Left common carotid artery plus branches (tissue), 1 donor: ENCODE measurements around a stretch of chr5.

DNA sequence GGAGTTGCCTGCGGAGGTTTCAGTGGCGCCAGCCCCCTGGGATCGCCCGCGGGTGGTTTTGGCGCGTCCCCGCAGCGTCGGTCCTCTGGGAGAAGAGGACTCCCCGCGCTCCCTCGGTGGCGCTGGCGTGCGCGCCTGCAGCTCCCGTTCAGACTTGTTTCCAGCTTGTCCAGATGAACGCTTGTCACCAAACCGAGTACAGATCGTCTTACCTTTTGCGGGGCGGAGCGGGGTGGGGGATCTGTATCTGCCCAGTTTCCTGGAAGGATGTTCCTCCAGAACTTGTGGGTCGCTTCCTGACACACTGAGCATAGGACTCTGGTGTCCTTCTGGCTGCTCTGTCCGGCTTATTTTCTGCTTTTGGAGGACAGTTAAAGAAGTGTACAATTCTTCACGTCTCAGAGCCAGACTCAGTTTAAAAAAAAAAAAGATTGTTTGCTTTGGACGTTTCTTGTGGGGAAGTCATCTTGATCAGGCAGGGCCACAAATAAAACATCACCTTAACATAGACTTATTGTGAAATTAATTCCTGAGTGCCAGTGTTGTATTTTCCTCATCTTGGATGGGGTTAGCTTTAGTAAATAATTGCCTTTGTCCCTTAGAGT is 1.4 kb downstream of the MAST4 start:
- PRO-cap: no peak

DNA sequence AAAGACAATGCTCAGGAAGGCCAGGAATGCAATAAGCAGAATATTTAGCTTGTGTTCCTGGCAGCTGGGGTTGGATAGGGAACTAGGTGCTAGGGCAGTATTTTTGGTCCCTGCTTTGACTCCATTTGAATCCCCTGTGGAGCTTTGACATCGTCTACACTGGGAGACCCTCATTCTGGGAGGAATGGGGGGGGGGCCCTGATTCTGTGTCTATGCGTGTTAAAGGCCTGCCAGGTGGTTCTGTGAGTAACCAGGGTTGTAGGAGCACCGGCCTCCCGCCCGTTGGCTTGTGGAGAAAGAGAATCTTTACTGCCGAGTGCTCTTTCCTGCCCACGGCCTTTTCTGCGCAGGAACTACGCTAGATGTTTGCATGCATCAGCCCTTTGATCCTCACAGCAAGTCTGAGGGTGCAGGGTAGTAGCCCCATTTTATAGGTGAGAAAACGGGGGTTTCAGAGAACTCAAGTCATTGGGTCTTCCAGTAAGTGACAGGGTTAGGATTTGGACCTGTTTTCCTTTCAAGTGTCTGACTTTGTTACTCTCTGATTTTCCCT is 21.7 kb downstream of the MAST4 start:
- PRO-cap: no peak

- PRO-cap: no peak
These were observed 145.9 kb downstream of the MAST4 start for GRCh38 chr5:66742039-66742524.

GRCh38 chr5:66978469-66979204 is 218.0 kb downstream of the CD180 start:
- PRO-cap: no peak

DNA sequence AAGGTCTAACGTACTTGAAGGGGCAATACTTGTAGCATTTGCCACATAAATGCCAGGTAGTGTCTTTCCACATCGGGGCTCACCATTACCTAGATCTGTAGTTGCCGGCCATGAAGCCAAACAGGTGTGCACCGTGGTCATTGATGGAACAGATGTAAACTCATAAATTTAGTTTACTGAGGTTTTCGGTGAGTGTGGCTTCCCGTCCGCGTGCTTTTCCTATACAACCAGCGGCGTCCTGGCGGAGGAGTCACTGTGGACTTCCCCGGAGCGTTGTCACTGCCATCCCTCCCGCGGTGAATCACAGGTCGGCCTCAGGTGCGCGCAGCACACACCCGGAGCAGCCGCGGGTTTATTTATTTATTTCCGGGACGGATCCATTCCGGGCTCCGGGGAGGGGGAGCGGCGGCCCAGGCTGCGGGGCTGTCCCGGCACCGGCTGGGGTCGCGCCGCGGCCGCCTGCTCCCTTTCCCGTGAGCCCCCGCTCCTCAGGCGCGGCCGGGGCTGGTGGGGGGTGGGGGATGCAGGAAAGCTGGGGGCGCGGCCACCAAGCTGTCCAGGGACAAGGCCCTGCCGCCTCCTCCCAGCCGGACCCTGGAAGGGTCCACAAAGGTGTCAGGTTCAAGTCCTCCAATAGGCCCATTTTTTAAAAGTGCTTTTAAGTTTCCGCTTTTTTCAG is 192.7 kb downstream of the CD180 start:
- PRO-cap: bidirectional peak, plus-strand start outside the sequence, minus-strand start at position 490 of the sequence

- PRO-cap: no peak
These were observed 39.1 kb upstream of the CD180 start for GRCh38 chr5:67235450-67236330.

- PRO-cap: no peak
These were observed 352.1 kb upstream of the CD180 start for GRCh38 chr5:67548562-67549142.

DNA sequence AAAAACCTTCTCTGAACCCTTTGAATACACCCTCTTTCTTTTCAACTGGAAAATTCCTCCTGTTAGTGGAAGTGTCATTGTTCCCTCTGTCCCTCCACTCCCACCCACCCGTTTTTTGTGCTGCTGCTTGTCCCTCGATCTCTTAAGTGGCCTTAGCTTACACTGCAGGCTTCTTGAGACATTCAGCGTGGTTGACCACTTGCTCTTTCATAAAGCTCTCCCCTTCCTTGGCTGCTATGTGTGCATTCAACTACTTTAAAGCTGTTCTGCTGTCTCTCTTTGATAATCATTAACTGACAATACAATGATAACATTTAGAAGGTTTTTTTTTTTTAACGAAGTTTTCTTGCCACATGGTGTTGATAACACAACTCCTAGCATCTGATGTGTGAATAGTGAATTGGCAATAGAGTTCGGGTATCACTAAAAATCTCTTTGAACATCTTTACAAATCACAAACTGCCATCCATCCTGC is 409.1 kb upstream of the CD180 start:
- PRO-cap: no peak

DNA sequence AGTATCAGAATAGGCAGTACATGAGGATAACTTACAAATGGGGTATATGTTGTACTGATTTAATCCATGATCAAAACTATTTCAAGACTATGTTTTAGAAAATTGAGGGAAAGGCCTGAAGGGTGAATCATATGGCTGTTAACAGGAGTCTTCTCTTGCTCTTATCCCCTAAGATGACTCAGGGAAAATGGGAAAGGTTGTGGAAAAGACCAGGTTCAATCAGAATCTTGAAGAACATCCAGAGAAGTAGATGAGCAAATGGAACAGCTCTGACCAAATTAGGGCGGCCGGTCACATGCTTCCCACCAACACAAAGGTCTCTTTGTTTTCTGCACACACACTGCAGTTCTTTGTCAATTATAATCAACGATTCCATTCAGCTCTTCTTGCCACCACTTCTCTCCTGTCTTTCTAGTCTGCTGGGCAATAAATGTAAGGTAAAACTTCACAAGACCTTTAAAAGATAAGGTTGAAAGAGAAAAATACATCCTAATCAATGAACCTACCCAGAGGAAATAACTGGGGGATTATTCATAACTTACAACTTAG is 442.2 kb upstream of the PIK3R1 start:
- PRO-cap: no peak

GRCh38 chr5:68167108-68167498 is 48.5 kb upstream of the PIK3R1 start:
- PRO-cap: no peak

- PRO-cap: no peak
These were observed 17.4 kb downstream of the PIK3R1 start for GRCh38 chr5:68232821-68233526.

- PRO-cap: no peak
These were observed 37.7 kb downstream of the PIK3R1 start for GRCh38 chr5:68252986-68253843.

GRCh38 chr5:68292971-68293621 is 77.5 kb downstream of the PIK3R1 start:
- PRO-cap: no peak

GRCh38 chr5:68295743-68296349 is 80.3 kb downstream of the PIK3R1 start:
- PRO-cap: no peak

DNA sequence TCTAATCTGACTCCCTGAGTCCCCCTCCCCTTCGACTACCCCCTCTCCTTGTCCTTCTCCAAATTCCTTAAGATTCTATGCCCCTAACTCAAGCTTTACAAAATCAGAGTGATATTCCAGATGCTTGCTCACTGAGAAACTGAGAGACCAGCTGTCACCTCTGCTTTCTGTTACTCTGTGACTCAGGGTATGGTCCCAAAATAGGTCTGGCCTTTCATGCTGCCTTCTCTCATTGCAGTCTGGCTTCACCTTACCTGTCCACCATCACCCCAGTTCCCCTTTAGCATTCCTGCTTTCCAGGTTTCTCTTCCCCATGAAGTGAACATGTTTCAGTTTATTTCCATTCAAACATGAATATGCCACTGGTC is 383.3 kb upstream of the SLC30A5 start:
- PRO-cap: no peak

- PRO-cap: no peak
These were observed 50.9 kb upstream of the SLC30A5 start for GRCh38 chr5:69042860-69043426.

DNA sequence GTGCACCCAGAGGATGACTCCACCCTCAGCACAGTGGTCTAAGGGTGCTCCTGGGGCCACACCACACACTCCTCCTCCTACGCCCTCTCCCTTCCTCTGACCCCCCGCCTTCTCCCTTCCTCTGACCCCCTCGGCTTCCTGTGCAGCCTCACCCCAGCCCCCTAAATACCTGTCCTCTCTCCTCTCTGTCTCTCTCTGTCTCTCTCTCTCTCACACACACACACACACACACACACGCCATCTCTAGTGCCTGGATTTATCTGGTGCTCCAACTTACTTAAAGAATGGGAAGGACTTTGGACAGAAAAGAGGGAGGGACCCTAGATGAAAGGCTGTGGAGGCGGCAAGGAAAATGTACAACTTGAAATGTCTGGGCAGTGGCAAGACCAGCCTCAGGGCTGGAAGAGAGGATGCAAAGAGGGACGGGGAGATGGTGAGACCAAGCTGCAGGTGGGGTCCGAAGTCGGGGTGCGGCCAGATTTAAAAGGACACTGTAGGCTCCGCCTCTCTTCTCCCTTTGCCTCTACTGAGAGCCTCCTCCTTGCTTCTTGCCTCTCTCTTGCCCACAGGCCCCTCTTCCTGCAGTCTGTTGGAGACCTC is 18.1 kb upstream of the SLC30A5 start:
- PRO-cap: no peak

GRCh38 chr5:69093617-69093976 is 217 bp upstream of the SLC30A5 start:
- PRO-cap: unidirectional peak, plus-strand start at chr5:69093965

DNA sequence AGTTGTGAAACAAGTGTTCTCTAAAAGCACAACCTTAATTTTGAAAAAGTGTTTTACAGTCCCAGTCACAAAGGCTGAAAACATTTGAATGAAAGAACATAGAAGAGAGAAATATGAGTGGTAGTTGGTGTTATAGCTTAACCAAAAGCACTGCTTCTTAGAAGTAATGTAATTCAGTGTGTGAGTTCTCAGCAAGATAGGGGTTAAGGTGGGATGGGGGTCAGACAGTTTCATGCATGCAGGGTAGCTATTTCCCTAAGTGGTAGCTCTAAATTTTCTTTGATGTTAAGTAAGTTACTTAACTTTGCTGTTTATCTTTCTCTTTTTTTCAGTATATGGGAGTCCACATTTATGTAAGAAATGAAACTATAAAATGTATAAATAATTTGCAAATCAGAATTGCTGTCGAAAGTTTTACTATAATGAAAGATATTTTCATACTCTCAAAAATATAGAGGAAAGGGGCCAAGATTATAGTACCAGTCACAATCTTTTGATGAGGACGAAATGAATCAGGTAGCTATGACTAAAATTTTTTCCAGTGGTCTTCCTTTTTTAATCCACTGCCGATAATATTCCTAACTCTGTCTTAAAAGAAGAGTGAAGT is 2.2 kb downstream of the RAD17 start:
- PRO-cap: no peak

GRCh38 chr5:69416062-69417246 is 1.5 kb downstream of the MARVELD2 start:
- PRO-cap: no peak